ENCODE results near the genes FCRL1, OR10Z1 and IGSF9.

DNA sequence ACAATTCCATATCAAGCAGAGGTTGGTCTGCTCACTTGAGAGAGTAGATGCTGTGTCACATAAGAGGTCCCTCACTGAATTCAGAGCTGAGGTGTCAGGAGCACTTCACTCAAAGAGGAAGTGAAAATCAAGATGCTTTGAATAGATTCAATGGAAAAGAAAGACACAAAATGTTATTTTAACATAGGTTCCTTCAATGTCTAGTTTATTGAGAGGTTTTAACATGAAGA lies 4.3 kb upstream of the FCRL3 start:
- PRO-cap = no peak

DNA sequence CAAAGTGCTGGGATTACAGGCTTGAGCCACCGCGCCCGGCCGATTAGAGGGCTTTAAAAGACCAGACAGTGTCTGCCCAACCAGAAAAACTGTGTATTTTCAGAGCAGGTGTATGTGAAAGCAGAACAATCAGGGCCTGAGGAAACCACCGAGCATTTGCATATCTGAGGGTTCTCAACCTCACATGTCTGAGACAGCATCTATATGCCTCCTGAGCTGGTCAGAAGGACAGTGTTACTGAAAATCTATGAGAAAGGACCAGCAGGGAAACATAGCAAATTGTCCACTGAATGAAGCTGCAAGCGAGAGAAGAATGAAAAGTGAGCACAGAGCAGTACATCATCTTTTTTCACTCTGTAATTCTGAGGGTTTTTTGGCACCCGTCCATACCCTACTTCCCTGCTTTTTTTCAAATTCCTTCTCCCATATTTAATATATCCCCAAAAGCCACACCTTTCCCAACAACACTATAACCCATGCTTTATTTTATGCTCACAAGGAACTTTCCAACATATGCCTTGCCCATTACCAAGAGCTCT lies 26.4 kb upstream of the FCRL3 start:
- PRO-cap = unidirectional peak, minus-strand start at position 91 of the sequence

GRCh38 chr1:157819968-157820262 lies at the start of gene FCRL1:
Gene FCRL1, minus strand, starts transcription at chr1:157820120.
- PRO-cap = no peak

GRCh38 chr1:158049107-158049762 lies 55.8 kb downstream of the KIRREL1 start:
- PRO-cap = no peak

DNA sequence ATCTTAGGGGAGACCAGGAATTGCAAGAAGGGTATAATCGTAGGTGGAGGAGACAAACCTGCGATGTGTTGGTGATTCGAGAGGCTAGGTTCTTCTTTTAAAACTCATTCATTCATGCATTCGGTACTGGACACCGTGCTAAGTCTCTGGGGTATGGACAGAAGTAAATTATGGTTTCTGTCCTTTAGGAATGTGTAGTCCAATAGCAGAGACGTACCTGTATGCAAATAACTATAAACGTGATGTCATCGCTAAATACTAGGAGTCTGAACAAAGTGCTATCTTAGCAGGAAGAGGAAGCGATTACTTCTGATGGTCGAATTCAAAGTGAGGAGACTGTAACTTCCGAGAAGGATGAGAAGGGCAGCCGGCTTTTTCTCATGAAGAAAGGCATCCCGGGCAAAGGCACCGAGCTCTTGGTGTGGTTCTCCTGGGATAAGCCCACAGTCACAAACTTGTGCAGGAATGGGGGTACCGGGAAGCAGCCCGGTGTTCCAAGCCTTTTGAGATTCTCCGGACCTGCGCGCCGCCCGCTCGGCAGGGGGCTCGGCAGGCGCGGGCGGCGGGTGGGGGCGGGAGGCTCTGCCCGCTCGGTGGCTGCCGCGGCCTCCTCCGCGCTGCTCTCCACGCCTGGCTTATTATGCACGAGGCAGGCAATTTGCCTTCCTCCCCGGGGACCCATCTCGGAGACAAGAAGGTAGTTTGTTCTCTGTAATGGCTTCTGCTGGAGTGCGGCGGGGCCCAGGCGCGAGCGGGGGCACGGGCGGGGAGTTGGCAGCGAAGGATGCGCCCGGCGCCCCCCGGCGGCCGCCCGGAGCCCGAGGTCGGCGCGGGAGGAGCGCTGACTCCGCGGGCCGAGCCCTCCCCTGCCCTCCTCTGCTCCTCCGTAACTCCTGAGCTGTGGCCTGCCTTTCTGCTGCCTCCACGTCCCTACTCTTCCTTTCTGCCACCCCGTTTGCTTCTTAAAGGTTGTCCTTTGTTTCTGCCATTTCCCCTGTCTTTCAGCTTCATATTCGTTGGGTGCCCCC lies 14.9 kb downstream of the SMIM42 start:
- PRO-cap = unidirectional peak, plus-strand start at position 281 of the sequence; unidirectional peak, plus-strand start at position 319 of the sequence

- PRO-cap = no peak
Observed at GRCh38 chr1:158147547-158148380, 19.7 kb upstream of the SMIM42 start.

GRCh38 chr1:158177590-158178398 lies 2.9 kb upstream of the CD1D start:
- PRO-cap = bidirectional peak, plus-strand start at chr1:158178056, minus-strand start at chr1:158177933

GRCh38 chr1:158605096-158605373 lies at the start of gene OR10Z1:
Gene OR10Z1, plus strand, starts transcription at chr1:158605268.
- PRO-cap = no peak

- PRO-cap = no peak
Observed at GRCh38 chr1:158951973-158952423, 20.6 kb downstream of the PYHIN1 start.

- PRO-cap = no peak
Observed at GRCh38 chr1:159010876-159011463, 1.3 kb downstream of the IFI16 start.

- PRO-cap = no peak
Observed at GRCh38 chr1:159067801-159068734, 8.5 kb downstream of the AIM2 start.

DNA sequence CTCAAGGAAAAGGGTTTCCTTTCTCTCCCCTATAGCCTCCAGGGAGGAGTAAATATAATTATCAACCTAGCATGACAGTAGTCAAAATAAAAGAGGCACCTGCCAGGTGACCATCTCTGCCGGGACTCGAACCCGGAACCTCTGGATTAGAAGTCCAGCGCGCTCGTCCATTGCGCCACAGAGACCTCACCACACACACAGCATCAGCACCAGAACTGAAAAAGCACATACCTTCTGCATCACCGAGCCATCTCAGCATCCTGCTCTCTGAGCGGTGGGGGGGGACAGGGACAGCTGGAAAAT lies 30.0 kb upstream of the CADM3 start:
- PRO-cap = no peak

- PRO-cap = no peak
Observed at GRCh38 chr1:159705689-159706090, 8.7 kb downstream of the CRP start.

GRCh38 chr1:159756074-159756350 lies 24.8 kb upstream of the DUSP23 start:
- PRO-cap = no peak

GRCh38 chr1:159756384-159756957 lies 24.3 kb upstream of the DUSP23 start:
- PRO-cap = no peak

DNA sequence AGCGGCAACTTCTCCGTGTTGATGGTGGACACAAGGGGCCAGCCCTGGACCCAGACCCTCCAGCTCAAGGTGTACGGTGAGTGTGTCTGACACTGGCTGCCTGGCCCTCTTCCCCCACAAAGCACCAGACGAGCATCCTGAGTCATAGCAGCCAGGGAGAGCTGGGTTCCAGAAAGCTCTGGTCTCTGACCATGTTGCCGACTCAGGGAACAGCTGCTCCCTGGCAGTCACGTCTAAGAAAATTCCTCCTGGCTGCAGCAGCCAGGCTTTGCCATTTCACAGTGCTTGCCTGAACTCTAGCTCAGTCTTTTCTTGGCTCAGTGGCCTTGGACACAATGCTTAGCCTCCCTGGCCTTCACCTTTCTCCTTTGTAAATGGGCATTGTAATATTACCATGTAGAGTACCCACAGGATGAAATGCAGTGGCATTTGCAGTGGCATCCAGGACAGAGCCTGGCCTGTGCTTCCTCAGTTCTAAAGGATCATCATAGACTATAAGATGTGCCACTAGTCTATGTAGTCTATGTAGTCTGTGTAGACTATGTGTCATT lies 3.5 kb downstream of the SLAMF8 start:
- PRO-cap = no peak

DNA sequence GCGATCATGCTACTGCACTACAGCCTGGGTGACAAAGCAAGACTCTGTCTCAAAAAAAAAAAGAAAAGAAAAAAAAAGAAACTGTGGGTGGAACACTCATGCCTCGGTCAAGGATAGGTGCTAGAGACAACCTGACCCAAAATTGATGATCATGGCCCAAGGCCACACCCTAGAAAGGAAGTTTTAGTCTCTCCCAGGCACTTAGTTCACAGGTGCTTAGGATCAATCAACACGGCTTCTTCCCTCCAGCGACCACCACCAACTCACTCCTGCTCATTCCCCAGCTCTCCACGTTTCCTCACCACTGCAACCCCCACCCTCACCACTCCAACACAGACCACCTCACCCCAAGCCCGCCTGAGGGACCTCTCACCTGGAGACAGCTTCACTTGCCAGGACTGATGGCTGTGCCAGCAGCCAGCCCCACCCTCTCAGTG lies 7.9 kb downstream of the TAGLN2 start:
- PRO-cap = no peak

DNA sequence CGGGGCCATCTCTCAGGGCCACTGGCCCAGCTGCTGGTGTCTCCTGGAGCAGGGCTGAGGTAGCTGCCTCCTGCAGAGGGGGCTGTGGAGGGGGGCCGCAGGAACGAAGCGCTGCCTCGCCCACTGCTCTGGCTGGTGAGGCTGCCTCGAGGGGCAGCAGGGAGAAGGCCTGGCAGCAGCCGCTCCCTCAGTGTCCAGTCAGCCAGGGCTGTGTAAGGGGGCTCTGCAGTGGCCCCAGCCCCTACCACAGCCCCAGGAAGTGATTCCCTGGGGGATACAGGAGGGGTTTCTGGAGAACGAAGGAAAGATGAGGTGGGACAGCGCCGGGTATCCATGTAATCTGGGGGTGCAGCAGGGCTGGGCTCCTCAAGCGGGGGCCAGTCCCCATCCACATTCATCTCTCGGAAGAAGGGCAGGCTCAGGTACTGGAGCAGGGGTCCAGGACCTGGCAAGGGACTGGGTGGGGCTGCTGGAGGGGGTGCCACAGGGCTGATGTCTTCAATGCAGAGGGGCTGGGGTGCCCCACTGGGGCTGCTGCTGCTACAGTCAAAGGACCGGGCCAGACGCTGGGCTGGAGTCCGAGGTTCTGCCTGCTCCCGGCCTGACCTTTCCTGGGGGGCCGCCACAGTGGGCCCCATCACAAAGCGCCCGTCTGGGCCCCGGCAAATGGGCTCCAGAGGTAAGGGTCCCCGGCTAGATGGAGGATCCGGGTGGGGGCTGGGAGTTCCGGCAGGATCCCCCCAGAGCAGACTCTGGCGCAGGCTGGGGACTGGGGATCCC lies 3.1 kb upstream of the TAGLN2 start:
- PRO-cap = no peak

DNA sequence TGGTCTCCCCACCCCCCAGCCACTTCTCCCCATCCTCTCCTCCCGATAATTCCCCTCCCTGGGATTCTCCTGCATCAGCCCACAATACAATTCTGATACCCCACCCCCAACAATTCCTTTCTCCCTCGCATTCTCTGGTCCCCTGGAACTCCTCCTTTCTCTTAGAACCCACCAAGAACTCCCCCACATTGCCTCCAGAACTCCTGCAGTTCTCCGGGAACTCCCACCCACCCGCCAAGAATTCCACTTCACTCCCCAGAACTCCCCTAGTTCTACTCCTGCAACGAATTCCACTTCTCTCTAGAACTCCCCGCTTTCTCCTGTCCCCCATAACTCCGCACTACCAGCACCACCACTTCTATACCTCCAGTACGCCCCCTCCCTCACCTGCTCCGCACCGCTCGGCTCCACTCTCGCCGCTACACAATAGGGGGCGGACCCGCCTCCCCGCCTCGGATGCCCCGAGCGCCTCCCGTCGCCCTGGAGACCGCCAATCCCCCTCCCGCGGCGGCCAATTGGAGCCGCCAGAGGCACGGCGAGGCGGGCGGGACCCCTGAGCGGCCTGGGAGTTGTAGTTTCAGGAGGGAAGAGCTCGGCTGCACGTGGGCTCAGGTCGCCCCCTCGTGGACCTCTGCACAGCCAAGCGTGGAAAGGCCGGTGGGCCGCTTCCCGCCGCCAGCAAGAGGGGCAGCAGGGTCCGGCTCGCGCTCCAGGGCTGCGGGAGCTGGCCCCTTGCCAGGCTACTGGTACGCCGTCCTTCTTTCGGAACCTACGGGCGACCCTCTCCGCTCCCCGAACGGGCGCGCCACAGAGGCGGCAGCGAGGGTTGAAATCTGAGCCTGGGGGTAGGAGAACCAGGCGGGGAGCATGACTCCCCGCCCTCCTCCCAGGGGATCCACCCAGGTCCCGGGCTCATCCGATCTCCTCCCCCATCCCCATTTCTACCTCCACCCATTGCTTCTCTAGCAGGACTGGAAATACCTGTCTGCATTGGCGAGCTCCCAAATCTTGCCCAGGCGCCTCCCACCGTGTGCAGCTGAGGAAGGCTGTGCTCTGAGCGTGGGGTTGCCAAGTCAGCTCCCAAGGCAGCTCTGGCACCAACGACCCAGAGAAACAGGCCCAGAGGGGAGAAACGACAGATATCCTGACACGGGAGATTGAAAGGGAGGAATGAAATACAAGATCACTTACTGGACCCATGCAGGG lies at the start of gene IGSF9:
IGSF9 (minus strand) TSS at position 428 of the 1,206 bp plus-strand sequence.
- PRO-cap = bidirectional peak, plus-strand start at position 574 of the sequence, minus-strand start at position 421 of the sequence; unidirectional peak, minus-strand start at position 828 of the sequence

GRCh38 chr1:159991480-159992071 lies 37.5 kb upstream of the SLAMF9 start:
- PRO-cap = no peak